Diencephalon (tissue), 2 donors: ENCODE measurements around a stretch of chr21.

GRCh38 chr21:32094898-32095175, 184.0 kb downstream of the MIS18A start:
- RAMPAGE, long total RNA = no peak

GRCh38 chr21:32345200-32346041, 46.8 kb downstream of the MRAP start:
- RAMPAGE, long total RNA = no peak

DNA sequence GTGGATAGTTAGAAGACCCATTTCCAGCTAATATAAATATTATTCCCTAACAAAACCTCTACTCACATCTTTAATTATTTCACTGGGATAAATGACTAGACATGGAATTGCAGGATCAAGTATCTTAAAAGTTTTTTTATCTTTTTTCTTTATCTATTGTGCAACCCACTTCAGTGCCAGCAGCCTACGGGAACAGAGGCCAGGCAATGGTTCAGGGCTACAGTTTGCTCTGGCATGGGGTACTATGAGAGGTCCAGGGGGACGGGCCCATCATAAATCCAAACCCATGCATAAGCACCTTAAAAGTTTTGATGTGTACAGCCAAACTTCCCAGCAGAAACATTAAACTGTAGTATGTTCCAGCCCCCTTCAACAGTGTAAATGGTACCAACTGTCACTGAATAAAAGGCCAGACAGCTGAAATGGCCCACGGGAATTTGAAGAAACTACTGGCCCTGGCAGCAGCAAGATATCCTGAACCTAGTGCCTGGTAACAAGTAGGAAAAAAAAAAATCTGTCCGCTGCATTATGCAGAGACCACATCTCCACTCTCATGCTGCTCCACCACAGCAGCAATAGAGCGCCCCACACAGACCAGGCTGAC, 15.7 kb downstream of the URB1 start:
- RAMPAGE, long total RNA = no peak

DNA sequence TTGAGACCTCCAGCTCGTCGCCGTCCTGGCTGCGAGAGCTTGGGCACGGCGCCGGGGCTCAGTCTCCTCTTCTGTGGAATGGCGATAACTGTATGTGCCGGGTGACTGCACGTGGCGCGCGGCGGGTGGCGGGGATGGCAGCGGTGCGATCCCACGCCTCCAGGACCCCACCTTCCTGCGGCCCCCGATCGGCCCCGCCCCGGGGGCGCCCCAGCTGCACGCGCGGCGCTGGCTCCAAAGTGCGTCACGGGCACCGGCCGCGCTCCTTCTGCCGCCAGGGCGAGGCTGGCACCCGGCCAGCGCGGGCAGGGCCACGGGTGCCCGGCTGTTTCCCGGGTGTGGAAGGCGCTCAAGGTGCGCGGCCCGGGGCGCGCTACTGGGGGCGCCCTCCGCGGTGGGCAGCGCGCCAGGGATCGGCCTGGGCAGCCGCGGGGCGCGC, 383 bp upstream of the EVA1C start:
- RAMPAGE, long total RNA = no peak

- RAMPAGE, long total RNA = no peak
Observed at GRCh38 chr21:32592926-32593494, 7.7 kb upstream of the TCP10L start.

- RAMPAGE, long total RNA = no peak
Observed at GRCh38 chr21:32706386-32706725, 21.5 kb downstream of the SYNJ1 start.

DNA sequence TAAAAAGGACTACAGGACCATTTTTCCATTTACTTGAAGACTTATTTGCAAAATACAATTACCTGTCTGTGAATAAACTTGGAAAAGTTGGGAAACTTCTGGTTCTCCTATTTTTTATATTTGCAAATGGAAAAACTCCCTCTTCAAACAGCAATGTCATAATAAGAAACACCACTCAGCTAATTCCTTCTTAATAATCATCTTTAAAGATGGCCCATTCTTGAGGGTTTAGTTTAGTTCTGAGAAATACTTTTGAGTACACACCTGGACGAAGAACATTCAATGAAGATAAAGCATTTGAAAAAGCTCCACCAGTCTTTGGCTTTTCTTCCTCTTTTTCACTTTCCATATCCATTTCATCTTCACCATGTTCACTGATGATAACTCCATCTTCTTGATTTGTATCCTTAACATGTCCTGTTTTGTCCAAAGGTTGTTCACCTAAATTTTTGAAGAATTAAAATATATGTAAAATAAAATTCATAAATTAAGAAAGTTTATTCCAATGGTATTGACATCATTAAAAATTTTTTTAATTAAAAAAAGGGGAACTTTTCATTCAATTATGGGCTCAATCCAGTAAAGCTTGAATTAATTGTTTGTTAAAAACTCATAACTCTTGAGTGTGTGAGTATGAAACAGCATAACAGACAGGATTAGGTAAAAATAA, 7.3 kb downstream of the PAXBP1 start:
- RAMPAGE, long total RNA = no peak

DNA sequence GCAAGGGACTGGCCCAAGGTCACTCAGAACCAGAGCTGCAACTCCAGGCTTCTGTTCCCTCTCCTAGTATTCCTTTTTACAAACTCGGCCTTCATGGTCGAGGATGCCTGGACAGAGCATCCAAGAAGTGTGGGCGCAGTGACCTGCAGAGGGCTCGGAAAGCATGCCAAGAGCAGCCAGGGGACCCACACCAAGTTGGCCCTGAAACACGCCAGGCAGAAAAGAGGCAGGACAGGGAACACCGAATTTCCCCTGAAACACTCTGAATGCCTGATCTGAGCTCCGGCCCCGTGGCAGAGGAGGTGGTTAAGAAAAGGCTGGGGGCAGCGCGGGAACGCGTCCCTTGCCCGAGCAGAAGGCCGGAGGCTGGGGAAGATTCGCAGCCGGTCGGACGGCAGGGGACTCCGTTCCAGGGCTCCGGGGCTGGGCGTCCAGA, 721 bp downstream of the PAXBP1 start:
- RAMPAGE, long total RNA = no peak

DNA sequence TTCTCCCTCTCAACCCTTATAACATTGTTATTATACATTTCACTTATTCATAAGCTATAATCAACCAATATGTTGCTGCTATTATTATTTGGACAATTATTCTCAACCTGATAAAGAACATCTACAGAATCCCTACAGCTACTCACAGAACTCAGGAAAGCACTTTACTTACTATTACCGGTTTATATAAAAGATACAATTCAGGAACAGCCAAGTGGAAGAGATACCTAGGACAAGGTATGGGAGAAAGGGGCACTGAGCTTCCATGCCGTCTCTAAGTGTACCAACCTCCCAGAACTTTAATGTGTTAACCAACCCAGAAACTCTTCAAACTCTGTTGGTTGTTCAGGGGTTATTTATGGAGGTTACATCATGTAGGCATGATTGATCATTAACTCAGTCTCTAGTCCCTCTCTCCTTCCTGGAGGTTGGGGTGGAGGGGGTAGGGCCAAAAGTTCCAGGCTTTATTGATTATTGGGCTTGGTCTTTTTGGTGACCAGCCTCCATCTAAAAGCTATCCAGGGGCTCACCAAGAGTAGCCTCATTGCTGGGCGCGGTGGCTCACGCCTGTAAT, 3.6 kb upstream of the IFNAR2 start:
- RAMPAGE, long total RNA = no peak

DNA sequence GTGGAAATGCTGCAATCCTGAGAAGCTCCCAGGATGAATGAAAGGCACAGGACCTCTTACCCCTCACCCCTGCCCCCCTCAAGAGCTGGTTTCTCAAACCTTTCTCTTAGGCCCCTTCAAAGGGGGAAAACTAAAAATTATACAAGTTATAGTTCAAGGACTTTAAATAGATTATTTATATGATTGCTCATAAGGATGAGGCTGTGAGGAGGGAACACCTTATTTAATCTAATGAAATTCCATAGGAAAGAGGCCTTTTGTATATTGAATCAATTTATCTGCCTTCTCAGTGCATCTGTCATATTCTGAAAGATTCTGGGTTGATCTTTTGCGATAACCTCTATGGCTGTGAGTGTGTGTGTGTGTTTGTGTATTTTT, 955 bp upstream of the IL10RB start:
- RAMPAGE, long total RNA = no peak

GRCh38 chr21:33360851-33361288, 36.1 kb downstream of the IFNAR1 start:
- RAMPAGE, long total RNA = no peak

DNA sequence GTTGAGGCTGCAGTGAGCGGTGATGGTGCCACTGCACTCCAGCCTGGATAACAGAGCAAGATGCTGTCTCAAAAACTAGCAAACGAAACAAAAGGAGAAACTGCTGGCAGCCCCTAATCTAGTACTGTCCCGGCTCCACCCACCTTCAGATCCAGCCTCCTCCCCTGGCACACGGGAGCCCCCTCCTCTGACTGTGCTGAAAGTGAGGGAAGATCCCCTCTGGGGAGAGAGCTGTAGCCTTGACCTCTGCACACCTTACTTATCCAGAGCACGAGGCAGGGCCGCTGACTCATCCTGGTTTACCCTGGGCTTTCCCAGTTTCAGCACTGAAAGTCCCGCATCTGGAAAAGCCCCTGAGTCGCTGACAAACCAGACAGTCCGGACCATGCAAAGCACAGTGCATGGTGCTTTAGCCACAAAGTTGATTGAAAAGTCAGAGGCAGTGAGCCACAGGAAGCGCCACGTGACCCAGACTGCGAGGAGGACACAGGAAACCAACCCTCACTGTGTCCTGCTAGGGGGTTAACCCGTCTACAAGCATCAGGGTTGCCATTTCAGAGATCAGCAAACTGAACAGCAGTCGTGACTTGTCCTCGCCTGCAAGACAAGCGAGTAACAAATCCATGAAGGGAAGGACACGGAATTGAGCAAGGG, 20.2 kb upstream of the IFNGR2 start:
- RAMPAGE, long total RNA = no peak

GRCh38 chr21:33402124-33403179, 761 bp upstream of the IFNGR2 start:
- RAMPAGE, long total RNA = no peak

- RAMPAGE, long total RNA = no peak
Observed at GRCh38 chr21:33426637-33427726, 23.8 kb downstream of the IFNGR2 start.

GRCh38 chr21:33559026-33559971, 16.5 kb downstream of the SON start:
- RAMPAGE, long total RNA = no peak

DNA sequence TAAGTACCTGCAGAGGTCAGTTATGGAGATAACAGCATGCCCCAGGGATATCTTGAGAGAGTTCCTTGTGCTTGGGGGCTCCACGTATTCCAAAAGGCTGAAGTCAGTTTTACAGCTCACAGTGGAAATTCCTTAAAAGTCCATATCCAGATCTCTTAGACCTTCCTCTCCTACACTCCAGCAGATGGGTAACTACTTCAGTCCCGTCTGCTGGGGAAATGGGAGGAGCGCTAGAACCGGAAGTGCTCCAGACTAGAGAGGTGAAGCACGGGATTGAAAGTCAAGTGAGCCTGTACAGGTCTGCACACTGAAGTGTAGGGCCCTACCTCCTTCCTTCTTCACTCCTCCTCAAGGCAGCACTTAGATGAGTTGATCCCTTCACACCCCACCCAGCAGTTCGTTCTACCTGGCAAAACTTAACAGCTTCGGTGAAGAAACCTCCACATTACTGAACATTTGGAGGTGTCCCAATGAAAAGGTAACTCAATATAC, 73.8 kb downstream of the ITSN1 start:
- RAMPAGE, long total RNA = no peak

DNA sequence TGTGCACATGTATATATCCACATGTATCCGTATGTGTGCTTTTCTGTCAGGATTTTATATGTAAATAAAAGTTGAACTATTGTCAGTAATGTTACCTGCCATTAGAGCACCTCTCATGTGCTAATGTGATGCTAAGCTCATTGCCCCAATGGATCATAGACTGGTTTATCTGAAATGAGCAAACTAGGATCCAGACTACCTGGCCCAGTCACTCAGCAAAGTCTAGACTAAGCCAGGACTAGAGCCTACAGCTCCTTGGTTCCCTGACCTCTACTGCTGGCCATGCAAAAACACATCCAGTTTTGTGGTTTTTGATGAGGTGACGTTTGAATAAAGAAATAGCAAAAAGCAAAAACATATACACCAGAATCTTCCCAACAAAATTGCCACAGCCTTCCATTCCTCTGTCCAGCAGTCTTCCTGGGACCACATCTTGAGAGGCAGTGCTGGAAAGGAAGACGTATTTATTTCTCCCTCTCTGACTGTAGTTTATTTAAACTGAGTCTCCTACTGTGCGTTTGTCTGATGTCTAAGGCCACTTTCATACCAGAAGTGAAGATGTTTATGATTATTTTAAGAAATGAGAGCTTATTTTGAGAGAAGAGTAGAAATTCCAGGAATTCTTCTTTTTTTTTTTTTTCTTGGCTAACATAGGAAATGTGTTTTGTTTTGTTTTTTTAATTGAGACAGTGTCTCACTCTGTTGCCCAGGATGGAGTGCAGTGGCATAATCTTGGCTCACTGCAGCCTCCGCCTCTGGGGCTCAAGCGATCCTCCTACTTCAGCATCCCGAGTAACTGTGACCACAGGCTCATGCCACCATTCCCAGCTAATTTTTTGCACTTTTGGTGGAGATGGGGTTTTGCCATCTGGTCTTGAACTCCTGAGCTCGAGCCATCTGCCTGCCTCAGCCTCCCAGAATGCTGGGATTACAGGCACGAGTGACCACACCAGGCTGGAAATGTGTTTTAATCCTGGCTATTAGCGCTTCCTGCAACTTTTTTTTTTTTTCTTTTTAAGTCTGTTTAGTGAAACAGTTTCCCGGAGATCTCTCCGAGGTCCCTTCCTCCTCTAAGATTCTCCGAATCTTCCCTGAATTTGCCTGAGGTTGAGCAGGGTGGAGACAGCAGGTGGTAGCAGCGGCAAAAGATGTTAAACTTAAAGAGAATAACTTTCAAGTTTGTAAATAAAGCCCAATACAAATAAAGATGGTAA, 118.5 kb downstream of the ITSN1 start:
- RAMPAGE, long total RNA = no peak

- RAMPAGE, long total RNA = no peak
Observed at GRCh38 chr21:33765629-33766549, 123.6 kb downstream of the ITSN1 start.

DNA sequence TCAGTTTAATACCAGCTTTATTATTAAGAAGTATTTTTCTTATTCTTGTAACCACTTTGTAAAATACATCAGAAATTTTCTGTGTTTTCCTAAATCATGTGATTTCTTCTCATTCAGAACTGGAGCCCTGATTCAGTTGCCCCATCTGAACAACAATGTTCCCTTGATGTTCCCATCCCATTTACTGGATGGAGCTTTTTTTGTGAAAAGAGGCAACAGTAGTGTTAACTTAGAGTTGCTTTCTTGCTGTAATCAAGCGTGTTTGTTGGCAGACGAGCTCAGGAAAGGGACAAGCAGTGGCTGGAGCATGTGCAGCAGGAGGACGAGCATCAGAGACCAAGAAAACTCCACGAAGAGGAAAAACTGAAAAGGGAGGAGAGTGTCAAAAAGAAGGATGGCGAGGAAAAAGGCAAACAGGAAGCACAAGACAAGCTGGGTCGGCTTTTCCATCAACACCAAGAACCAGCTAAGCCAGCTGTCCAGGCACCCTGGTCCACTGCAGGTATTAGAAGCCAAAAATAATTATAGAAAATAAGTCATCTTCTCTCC, 118.4 kb downstream of the ATP5PO start:
- RAMPAGE, long total RNA = no peak

DNA sequence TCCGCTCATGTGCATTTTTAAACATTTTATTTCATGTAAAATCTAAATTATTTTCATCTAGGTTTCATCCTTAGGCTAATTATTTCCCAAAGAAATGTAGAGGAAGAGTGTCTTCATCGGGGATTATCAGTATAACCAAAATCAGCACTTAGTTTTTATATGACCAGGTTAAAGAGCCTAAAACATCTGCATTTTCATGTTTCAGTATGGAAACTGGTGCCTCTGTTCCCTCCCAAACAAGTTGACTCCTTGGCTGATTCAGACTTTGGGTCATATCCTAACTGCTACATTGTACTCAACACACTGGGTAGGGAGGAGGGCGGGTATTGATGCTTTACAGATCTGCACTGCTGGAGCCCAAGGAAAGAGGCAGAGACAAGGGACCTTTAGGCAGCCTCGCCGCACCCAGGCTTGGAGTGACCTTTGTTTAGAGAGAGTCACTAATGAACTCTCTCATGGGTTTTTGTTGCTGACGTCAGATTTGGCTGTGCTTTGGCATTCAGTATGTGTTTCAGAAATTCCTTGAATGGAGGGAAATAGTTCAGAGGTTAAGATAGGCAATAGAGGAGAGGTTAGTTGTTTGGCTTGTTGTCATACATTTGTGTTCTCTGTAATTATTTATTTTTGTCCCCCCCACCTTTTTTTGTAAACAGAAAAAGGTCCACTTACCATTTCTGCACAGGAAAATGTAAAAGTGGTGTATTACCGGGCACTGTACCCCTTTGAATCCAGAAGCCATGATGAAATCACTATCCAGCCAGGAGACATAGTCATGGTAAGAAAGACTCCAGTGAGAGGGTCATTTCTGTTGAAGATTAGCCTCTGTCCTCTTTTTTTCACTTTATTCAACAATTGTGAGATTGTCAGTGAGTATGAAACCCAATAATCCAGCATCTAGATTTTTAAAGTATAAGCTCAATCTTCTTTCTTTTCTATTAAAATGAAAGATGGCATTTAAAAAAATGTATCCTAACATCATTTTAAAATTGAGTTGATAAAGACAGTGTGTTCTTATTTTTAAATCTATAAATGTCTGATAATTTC, 116.1 kb downstream of the ATP5PO start:
- RAMPAGE, long total RNA = no peak